Mesenteric fat pad (tissue), 1 donor: ENCODE measurements around the genes GOLGA2 and GLE1.

GRCh38 chr9:128259888-128260712 lies 15.7 kb downstream of the GOLGA2 start:
- PRO-cap = no peak

DNA sequence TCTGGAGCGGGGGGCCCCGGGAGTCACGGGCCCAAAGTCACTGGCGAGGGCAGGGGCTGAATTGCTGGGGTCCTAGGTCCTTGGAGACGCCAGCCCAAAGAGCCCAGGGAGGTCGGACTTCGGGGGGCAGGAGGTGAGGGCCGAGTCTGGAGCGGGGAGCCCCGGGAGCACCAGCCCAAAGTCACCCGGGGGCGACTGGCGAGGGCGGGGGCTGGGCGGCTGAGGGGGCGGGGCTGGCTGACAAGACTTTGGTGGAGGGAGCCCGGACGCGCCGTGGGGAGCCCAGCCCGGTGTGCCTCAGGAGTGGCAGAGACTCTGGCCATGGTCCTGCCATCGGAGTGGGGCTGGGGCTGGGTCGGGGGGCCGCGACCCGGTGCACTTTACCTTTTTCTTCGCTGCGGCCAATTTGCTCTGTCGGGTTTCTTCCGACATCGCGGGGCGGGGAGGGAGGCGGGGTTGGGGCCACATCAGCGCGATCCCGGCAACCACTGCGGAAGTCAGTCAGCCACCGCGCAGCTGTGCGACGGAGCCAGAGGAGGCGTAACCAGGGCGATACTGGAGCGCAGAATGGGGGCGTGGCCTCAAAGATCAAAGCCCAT lies at the start of gene GOLGA2:
TSS of gene GOLGA2 (minus strand) at position 499 of the 599 bp plus-strand sequence.
- PRO-cap = bidirectional peak, plus-strand start outside the sequence, minus-strand start at position 450 of the sequence

DNA sequence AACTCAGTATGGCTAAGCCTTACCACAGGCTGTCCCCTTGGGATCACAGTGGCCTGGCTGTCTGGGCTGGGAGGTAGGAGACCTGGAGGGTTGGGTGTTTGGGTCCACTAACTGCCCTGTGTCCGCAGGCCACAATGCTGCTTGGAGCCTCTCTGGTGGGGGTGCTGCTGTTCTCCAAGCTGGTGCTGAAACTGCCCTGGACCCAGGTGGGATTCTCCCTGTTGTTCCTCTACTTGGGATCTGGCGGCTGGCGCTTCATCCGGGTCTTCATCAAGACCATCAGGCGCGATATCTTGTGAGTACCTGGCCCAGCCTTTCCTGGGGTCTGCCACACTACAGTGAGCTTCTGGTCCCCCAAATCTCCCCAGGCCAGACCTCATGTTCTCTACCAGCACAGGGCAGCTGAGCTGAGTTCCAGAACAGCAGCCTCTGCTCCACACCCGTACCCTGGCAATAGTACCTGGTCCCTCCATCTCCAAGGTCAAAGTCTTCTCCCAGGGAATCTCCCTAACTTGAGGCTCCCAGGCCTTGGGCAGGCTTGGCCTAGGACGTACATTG lies 2.8 kb downstream of the SLC27A4 start:
- PRO-cap = no peak

DNA sequence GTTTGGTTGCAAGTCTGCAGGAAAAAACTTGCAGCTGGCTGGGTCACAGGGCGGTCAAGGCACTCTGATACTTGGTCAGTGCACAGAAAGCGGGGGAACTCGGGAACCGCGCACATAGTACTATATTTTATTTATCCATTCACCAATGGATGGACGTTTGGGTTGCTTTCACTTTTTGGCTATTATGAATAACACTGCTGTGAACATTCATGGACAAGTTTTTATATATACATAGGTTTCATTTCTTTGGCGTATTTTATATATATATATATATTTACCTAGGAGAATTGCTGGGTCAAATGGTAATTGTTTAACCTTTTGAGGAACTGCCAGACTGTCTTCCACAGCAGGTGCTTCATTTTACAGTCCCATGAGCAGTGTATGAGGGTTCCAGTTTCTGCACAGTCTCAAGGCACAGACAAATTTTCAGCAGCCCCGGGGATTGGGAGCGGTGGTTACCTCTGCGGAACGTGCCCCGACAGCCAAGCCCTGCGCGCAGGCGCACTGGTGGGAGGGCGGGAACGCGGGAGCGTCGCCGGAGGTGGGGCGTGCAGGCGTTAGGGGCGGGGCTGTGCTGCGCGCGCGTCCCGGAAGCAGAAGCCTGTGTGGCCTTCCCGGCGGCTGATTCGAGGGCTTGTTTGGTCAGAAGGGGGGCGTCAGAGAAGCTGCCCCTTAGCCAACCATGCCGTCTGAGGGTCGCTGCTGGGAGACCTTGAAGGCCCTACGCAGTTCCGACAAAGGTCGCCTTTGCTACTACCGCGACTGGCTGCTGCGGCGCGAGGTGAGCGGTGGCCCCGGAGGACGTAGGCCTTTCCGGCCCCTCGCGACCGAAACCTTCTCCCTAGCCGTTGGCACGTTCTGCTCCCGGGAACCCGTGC lies at the start of gene GLE1:
TSS of gene GLE1 (plus strand) at position 596 of the 878 bp plus-strand sequence.
- PRO-cap = bidirectional peak, plus-strand start at position 596 of the sequence, minus-strand start at position 506 of the sequence

DNA sequence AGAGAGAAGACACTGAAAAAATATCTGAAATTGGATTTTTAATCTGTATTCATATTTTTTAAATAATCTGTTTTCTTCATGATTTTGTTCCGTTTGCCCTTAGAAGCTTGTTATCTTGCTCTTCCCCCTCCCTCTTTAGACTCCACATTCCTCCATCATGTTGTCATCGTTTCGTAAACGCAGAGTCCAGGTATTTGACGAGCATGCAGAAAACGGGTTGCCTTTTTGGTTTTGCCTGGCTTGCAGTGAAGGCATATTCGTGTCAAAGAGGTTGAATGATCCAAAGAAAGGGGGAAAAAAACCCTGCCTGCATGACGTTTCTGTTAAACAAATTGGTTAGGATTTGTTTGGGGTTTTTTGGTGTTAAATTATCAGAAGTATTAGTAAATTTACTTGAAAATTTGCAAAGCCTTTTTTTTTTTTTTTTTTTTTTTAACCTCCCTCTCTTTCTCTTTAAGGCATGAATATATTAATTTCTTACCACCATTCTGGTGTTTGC lies 2.9 kb downstream of the SPTAN1 start:
- PRO-cap = no peak

DNA sequence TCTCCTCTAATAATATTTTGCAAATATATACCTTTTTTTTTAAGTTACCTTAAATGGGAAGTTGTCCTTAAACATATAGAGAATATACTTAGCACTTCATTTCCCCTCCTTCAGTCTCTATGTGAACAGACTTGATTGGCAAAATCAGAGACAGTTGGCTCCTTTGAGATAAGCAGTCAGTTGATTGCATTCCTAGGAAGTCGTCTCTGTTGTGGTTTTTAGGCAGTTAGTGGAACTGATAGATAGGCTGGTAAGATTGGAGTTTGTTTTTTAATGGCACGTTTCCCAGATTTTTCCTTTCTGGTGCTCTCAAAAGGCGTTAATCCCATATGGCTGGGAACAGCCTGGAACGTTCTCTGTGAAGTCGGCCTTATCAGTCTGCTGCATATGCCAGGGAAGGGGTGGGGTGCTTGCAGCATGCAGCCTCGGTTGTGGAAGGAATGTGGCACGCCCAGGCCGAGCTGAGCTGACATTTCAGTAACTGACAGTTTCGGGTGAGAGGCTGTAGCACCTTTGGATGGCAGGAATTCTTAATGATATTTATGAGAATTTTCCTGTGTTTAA lies 6.0 kb downstream of the SPTAN1 start:
- PRO-cap = no peak

DNA sequence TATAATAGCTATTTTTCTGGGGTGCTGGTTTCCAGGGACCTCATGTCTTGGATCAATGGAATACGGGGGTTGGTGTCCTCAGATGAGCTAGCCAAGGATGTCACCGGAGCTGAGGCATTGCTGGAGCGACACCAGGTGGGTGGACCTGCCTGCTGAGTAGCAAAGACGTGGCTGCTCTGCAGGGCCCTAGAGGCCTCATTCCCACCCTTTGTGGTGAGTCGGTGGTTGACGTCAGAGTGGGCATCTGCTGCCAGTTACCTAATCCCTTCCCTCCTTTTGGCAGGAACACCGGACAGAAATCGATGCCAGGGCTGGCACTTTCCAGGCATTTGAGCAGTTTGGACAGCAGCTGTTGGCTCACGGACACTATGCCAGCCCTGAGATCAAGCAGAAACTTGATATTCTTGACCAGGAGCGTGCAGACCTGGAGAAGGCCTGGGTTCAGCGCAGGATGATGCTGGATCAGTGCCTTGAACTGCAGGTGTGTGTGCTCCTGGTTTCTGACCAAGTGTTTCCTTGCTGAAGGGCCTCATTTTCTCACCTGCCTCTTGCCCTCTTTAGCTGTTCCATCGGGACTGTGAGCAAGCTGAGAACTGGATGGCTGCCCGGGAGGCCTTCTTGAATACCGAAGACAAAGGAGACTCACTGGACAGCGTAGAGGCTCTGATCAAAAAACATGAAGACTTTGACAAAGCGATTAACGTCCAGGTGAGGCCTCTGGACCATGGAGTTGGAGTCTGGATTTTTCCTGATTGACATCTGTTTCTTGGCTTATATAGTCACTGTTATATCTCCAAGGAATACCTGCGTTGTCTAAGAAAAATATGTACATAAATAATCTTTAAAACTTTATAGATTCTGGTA lies 48.8 kb downstream of the DYNC2I2 start:
- PRO-cap = no peak

DNA sequence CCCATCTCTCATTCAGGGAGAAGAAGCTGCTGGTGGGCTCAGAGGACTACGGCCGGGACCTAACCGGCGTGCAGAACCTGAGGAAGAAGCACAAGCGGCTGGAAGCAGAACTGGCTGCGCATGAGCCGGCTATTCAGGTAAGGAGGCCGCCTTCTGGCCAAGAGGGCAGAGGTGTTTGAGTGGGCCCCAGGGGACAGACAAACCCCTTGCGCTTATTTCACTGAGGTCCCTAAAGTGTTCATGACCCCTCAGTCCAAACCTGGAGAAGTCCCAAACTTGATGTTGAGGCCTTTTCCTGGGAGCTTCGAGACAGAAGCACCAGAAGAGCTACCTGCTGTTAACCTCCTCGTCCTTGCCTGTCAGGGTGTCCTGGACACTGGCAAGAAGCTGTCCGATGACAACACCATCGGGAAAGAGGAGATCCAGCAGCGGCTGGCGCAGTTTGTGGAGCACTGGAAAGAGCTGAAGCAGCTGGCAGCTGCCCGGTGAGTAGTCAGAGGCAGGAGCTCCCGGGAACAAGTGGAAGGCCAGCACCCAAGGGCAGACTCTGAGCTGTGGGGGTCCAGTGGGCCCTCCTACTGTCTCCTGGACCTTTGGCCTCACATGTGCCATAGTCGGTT lies 38.9 kb downstream of the DYNC2I2 start:
- PRO-cap = no peak

- PRO-cap = no peak
Measured at GRCh38 chr9:128691324-128692205, 2.5 kb downstream of the SET start.

DNA sequence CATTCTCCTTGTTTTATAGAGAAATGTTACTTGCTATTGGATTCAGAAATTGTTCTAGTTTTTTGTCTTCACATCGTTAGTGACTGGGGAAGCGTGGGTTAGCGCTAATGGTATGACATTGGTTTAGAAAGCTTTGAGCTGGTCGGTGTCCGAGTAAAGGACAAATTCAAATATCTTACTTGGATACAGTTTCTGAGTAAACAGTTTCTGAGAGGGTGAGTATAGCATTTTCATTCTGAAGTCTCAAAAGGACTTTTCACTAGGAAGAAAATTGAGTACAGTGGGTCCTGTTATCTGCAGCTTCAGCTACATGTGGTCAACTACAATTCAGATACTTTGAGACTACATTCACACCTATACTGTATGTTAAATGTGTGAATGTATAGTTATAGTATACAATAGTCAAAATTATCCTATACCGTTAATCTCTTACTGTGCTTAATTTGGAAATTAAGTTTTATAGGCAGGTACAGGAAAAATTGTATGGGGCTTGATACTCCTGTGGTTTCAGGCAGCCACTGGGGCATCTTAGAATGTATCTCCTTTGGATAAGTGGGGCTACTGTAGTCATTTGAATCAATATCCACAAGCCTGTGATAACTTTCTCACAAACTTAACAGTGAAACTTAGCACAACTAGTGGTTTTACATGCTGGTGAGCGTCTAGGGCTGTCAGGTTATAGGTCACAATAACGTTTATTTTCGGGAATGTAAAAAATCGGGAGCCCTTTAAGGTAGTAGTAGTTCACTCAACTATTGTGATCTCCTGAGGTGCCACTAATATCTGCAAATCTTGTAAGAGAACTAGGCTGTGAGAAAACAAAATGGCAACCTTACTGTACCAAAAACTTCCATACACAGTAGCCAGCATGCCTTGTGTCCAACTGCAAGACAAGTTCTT lies 5.6 kb upstream of the PKN3 start:
- PRO-cap = no peak

DNA sequence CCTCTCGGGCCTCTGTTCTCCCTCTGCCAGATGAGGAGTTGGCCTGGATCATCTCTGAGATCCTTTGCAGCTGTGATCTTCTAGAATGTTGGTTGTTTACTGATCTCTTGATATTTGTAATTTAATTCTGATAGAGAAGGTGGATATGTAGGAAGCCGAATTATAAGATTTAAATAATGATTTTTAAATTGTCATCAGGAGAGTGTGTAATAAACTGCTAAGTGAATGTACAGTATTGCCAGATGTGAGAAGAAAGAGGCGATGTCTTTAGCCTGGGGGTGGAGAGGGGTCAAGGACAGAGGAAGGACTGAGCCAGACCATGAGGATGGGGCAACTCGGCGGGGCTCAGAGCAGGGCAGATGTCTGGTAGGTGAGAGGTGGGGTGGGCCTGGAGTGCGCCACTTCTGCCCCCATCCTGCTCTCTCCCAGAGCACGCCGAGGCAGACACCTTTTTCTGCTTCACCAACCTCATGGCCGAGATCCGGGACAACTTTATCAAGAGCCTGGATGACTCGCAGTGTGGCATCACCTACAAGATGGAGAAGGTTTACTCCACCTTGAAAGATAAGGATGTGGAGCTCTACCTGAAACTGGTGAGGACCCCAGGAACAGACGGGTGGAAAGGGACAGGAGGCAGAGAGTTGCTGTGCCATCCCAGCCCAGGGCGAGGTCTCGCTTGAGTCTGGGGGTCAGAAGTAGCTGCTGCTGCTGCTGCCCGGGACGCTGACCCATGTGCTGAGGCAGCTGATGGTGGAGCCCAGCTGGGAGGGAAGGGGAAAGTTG lies 14.6 kb upstream of the ENDOG start:
- PRO-cap = no peak

- PRO-cap = no peak
Measured at GRCh38 chr9:128885655-128886454, 3.9 kb downstream of the LRRC8A start.

DNA sequence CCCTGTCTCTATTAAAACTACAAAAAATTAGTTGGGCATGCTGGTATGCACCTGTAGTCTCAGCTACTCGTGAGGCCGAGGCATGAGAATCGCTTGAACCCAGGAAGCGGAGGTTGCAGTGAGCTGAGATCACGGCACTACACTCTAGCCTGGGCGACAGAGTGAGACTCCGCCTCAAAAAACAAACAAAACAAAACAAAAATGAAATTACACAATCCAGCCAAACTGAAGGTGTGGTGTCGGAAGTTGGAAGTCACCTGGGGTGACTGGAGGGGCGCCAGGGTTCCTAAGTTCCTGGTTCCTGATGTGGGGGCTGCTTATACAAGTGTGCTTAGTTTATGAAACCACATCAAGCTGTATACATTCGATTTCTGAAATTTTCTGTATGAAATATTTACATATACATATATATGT lies 3.7 kb upstream of the DOLPP1 start:
- PRO-cap = no peak

DNA sequence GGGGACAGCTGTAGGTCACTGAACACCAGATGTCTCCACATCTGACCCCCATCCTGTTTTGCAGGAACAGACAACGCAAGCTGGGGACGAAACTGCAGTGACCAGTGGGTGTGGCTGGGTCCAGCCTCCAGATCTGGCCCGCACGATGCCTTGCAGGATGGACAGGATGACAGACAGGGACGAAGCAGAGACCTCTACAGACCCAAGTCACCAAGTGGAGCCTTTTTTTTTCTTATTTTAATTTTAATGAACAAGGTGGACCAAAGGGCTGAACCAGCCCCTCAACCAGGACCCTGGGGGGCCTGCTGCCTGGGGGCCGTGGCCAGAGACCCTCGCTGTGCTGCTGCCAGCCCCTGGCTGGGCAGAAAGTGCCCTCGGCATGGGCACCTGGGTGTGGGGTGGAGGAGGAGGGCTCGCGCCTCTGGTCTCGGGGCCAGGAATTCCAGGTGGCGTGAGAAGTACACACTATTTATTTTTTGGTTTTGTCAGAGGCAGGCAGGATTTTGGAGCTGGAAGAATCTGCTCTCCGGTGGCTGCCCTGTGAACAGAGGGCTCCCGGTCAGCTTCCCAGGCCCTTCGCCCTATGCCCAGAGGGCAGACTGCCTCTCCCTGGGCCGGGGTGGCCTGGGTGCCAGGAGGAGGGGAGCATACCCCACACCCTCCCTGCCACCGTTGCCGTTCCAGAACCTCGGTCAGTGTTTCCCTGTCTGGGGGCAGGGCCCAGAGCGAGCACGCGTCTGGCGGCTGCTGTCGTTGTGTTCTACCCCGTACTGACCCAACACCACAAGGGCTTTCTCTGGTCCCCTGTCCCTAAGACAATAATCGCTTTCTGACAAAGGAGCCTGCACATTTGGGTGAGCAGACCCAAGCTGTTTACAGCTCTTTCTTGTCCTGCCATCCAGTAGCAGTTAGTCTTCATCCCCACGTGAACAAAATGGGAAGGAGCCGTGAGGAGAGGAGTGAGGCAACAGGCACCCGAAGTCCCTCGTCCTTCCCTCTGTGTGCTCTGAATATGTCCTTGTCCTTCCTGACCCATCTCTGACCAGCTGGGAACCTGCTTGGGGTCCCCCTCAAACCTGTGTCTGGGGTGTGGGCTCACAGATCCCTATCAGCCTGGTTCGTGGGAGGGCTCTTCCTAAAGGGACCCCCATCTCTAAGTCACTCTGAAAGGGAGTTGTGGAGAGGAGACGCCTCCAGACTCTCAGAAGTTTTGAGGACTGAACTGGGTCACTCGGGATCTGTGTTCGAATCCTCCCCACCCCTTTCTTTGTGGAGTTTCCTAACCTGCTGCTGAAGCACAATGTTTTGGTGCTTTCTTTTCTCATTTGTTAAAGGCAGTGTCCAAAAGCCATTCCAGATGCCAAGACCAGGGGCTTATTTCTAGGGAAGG lies 8.5 kb downstream of the DOLPP1 start:
- PRO-cap = no peak

DNA sequence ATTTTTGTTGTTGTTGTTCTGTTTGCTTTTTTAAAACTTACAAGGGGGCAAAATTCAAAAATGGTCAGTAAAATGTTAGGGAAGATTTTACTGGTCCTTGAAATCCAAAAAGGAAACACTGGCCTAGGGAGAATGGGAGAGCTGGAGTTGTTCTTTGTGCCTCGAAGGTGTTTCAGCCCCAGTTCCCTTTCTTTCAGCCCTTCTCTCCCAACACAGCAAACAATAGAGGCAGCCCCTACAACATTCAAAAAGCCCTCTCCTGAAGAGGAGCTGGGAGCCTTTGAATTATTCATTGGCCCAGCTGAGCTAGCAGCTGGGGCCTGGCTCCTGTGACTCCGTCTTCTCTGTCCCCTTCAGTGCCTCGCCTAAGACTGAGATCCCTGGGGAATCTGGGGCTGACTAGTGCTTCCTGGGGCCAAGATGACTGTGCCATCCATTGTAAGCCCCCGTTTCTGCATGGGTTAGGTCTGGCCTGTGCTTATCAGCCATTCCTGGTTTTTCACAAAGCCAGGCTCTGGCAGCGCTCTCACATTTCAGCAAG lies 15.4 kb downstream of the PTPA start:
- PRO-cap = no peak

GRCh38 chr9:129139749-129140478 lies 28.7 kb downstream of the PTPA start:
- PRO-cap = no peak

DNA sequence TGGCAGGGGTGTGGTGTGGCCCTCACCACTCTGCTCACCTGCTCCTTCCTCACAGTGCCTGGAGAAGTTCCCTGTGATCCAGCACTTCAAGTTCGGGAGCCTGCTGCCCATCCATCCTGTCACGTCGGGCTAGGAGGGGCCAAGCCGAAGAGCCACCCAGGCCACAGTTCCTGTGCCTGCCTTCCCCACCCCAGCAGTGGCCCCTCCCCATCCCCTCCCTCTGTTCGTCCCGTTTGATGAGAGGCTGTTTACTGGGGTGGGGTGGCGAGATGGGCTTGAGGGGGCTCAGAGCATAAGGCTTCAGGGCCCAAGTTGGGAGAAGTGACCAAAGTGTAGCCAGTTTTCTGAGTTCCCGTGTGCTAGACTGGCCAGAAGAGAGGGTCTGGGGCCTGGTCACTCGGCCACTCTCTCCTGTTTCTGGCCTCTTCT lies 30.7 kb downstream of the IER5L start:
- PRO-cap = no peak

GRCh38 chr9:129164039-129164597 lies 13.9 kb downstream of the IER5L start:
- PRO-cap = no peak

DNA sequence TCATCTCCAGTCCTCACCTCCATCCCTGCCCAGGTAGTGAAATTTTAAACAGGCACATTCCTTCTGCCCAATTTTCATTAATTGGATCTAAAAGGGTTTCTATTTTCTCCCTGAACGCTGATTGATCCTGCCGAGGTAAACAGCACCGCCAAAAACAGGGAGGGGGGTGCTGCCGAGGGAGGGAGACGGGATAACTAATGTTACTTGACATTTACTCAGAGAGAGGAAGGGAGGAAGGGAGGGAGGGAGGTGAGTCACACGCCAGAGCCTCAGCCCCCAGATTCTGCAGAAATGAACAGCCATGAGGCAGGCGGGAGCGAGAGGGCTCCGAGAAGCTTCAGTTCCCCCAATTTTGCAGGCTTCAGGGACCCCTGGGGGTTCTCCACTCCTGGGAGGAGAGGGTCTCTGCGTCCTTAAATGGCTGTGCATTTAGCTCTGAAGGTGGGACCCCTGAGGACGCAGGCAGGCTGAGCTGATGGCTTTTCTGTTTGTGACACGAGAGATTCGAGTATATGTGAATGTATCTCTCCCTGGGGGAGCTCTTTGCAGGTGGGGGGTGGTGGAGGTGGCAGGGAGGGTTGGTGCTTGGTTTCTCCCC lies 59.1 kb upstream of the IER5L start:
- PRO-cap = no peak

GRCh38 chr9:129344693-129345058 lies 166.6 kb upstream of the IER5L start:
- PRO-cap = no peak